Osteoblast (primary cell): ENCODE results near the gene C17orf99.

- CAGE, long polyA plus RNA = no peak
- RRBS = no CpG with 5 or more reads among the region's 11 CpGs
Measured at GRCh38 chr17:77438410-77439274, 157.3 kb downstream of the SEPTIN9 start.

GRCh38 chr17:77461217-77461857, 180.0 kb downstream of the SEPTIN9 start:
- CAGE, long polyA plus RNA = no peak
- RRBS = no CpG with 5 or more reads among the region's 12 CpGs

- CAGE, long polyA plus RNA = no peak
- RRBS = 8% methylated on average over 4 of the region's 15 CpGs
Measured at GRCh38 chr17:77474982-77475570, 193.8 kb downstream of the SEPTIN9 start.

DNA sequence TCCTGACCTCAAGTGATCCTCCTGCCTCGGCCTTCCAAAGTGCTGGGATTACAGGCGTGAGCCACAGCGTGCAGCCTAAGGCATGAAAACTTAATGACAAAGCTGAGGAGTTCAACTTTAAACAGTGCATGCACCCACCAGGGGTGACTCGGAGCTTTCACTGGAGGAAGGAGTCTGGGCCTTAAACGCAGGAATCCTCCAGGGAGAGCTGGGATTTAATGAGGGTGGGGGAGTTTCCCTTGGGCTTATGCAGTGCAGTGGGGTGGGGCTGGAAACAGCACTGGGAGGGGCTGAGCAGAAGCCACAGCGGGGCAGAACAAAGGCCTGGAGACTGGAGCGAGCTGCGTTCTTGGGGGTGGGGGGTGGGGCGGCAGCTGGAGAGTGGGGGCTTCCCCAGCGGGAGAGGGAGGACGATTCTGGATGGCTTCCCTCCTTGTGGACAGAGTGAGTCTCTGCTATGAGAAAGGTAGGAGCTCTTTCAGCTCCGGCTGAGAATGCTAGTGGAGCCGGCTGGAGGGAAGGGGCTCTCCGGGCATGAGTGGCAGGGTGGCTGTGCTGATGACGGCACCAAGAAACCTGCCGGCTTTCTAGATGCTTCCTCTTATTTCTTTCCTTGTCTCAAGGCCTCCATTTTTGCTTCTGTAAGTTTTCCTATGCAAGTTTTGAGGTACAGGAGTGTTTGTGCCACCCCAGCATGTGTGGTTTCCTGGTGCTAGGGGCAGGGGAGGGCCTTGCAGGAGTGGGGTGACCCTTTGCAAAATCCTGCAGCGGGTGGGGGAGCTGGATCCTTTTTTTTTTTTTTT, 265.5 kb downstream of the SEPTIN9 start:
- CAGE, long polyA plus RNA = no peak
- RRBS = 80% methylated on average over 3 of the region's 17 CpGs

GRCh38 chr17:77548165-77548628, 266.9 kb downstream of the SEPTIN9 start:
- CAGE, long polyA plus RNA = no peak
- RRBS = 100% methylated on average over 1 of the region's 15 CpGs

- CAGE, long polyA plus RNA = no peak
- RRBS = no CpG with 5 or more reads among the region's 35 CpGs
Measured at GRCh38 chr17:77571162-77572013, 290.1 kb downstream of the SEPTIN9 start.

GRCh38 chr17:77884035-77884426, 74.5 kb upstream of the TNRC6C start:
- CAGE, long polyA plus RNA = no peak
- RRBS = no CpG with 5 or more reads among the region's 11 CpGs

GRCh38 chr17:77958352-77958548, 253 bp upstream of the TNRC6C start:
- CAGE, long polyA plus RNA = no peak
- RRBS = 1% methylated on average over 17 of the region's 25 CpGs

GRCh38 chr17:78038718-78039551, 80.4 kb downstream of the TNRC6C start:
- CAGE, long polyA plus RNA = no peak
- RRBS = no CpG with 5 or more reads among the region's 15 CpGs

- CAGE, long polyA plus RNA = no peak
- RRBS = no CpG with 5 or more reads among the region's 11 CpGs
Measured at GRCh38 chr17:78048818-78049643, 79.5 kb downstream of the TMC6 start.

DNA sequence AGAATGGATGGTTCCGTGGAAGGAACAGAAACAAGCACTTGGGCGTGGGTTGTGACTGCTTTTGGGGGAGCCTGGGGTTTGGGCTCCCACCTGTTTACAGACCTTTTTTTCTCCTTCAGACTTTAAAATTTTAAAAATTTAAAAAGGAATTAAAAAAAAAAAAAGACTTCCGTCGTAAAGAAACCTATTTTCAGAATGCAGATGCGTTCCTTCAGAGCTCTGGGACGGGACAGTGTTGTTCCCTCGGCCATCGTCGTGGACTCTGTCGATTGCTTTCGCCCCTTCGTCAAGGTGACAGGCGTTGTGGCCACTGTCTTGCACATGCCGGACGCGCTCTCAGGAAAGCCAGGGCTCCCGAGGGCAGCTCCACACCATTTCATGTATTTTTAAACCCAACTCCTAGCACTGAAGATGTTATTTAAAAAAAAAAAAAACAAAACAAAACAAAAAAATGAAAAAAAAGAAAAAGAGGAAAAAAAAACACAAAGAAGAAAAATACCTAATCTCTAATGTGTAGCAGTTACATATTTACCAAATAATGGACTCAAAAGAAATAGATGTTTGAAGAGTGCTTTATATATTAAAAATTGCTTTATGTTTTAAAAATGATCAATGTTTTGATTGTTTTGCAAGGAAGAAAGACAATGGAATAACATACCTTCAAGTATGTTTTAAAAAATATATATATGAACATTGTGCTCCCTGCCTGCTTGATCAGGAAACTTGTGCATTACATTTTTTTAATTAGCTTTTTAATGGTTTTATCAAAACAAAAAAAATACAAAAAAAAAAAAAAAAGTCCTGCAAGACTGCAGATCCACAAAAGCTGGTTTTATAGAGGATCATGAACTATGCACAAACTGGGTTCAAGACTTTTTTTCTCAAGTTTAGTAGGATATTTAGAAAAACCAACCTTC, 22.2 kb downstream of the TMC6 start:
- CAGE, long polyA plus RNA = no peak
- RRBS = no CpG with 5 or more reads among the region's 17 CpGs

- CAGE, long polyA plus RNA = no peak
- RRBS = 43% methylated on average over 4 of the region's 41 CpGs
Measured at GRCh38 chr17:78133765-78134806, 3.5 kb downstream of the TMC8 start.

- CAGE, long polyA plus RNA = no peak
- RRBS = 86% methylated on average over 3 of the region's 13 CpGs
Measured at GRCh38 chr17:78146053-78146598, at the start of gene C17orf99. Gene C17orf99, plus strand, starts transcription at chr17:78146385.

- CAGE, long polyA plus RNA = no peak
- RRBS = 13% methylated on average over 5 of the region's 19 CpGs
Measured at GRCh38 chr17:78230978-78231534, 375 bp upstream of the TMEM235 start.

GRCh38 chr17:78241627-78241915, 10.1 kb downstream of the TMEM235 start:
- CAGE, long polyA plus RNA = no peak
- RRBS = no CpG with 5 or more reads among the region's 3 CpGs

DNA sequence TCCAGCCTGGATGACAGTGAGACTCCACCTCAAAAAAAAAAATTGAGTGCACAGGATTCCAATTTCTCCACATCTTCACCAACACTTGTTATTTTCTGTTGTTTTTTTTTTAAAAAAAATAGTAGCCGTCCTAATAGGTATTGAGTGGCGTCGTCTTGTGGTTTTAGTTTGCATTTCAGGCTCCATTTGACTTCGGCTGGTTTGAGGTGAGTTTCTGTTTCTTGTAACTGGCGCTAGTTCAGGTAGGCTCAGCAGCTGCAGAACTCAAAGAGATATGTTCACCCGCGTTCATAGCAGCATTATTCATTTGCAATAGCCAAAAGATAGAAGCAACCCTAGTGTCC, 44.6 kb downstream of the TMEM235 start:
- CAGE, long polyA plus RNA = no peak
- RRBS = no CpG with 5 or more reads among the region's 7 CpGs

DNA sequence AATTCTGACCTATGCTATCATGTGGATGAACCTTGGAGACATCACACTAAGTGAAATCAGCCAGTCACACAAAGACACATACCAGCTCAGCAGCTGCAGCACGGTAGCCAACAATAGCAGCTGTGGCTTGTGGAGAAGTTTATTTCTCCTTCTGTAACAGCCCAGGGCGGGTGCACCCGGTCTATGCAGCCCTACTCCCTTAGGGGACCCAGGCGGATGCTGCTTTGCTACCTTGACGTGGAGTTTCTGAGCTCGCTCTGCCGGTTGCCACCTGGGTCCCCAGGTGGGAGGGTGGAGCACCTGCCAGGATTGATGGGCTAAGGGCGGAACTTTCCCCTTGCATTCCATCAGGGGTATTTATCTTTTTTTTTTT, 45.1 kb downstream of the TMEM235 start:
- CAGE, long polyA plus RNA = no peak
- RRBS = 60% methylated on average over 4 of the region's 8 CpGs

GRCh38 chr17:78281556-78281887, 50.1 kb downstream of the TMEM235 start:
- CAGE, long polyA plus RNA = no peak
- RRBS = no CpG with 5 or more reads among the region's 10 CpGs

DNA sequence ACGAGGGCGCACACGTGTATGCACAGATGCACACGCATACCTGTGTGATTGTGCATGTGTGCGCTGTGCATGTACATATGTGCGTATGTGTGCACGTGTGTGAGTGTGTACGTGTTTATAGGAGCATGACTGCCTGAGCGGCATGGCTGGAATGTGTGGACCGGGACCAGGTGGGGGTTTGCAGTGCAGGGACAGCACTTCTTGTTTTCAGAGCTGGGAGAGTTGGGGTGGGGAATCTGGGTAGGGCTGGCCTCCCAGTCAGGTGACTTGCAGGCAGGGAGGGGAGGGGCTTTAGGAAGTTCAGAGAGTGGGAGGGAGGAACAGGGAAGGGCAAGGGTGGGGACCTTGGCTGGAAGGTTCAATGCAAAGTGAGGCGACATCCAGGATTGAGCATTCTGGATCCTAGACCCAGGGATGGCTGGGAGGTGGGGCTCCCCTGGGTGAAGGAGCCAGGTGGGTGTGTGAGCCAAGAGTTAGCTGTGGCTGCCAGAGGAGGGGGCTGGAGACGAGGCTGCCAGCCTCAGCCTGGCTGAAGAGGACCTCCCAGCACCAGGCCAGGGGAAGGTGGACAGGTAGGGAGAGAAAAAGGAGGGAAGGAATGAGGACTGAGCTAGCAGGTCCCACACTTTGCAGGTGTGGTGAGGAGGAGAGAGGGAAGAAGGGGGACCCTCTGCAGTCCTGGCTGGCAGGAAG, 42.3 kb downstream of the SOCS3 start:
- CAGE, long polyA plus RNA = no peak
- RRBS = no CpG with 5 or more reads among the region's 12 CpGs

DNA sequence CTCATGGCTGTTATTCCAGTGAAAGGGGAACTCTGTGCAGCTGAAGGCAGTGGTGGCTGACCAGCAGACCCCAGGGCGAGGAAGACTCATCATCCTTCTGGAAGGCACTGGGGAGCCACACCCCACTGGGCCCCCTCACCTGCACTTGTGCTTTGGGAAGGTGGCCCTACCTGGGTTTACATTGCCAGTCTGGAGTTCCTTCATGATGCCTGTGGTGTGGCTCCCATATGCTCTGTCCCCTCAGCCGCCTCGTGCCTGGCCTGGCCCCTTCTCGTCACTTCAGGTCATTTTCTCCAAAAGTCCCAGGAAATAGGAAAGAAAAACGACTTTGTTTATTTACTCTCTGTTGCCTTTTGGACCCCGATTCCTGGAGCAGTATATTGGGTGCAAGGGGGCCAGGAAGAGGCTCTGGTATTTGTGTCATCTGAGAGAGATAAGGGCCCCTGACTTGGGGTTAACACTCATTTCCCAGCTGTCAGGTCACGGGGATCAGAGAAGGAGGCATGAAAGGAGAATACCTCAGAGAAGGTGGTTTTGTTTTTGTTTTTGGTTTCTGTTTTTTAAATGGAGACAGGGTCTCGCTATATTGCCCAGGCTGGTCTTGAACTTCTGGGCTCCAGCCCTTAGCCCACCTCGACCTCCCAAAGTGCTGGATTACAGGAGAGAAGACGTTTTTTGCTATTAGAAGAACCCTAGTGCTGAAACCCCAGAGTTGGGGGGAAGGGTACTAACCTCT, 4.8 kb downstream of the SOCS3 start:
- CAGE, long polyA plus RNA = no peak
- RRBS = no CpG with 5 or more reads among the region's 10 CpGs